ENCODE data around the genes KCTD14 and KCTD21.

- PRO-cap, result no peak
Measured at GRCh38 chr11:77096551-77096981, 6.1 kb upstream of the OMP start.

DNA sequence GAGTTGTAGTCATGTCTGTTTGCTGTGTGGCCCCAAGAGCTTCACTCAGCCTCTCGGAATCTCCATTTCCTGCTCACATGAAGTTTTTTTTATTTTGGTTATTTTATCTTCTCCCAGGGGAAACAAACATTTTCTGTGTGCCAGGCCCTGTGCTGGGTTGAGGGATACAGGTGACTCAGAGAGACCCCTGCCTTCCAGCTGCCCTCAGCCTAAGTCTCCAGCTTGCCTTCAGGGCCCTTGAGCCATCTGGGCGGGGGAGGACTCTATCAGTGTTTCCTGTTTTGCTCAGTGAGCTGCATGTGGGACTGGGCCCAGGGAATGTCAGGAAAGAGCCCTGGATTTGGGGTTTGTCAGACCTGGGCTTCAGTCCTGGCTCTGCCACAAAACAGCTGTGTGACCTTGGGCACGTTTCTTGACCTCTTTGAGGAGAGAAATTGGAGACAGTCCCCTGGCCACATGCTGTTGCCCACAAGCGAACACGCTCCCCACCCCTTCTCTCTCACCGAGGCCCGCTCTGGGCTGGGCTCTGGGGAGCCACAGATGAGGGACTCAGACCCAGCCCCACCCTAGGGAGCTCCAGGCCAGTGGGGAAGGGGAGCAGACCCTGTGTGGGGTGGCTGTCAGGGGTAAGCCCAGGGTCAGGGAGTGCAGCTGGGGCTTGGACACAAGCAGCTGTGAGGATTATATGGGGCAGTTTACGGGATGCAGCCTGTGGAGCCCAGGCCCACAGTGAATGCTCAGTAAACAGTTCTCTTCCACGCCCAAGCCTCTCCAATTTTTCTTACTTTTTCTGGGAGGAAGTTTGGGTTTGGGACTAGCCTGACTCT lies 12.2 kb downstream of the MYO7A start:
- PRO-cap, result no peak

DNA sequence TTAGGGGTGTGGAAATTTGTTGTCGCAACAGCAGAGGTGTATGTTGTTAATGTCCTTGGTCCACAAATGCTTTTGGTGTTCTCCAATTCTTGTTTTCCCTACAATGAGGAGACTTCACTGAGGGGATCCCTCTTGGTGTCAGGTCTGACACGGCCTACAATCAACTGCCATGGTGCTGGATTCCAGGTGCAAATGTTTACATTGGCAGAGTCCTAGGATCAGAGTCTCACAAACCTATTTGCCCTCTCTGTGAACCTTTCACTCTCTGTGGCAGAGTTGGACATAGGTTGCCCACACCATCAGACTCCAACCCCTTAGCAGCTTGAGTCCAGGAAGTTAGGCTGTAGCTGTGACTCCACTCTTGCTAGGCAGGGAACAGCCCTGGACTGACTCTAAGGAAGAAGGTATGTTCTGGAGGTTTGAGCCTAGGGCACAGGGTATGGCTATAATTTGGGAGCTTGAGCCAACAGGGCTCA lies 48.6 kb downstream of the GDPD4 start:
- PRO-cap, result no peak

DNA sequence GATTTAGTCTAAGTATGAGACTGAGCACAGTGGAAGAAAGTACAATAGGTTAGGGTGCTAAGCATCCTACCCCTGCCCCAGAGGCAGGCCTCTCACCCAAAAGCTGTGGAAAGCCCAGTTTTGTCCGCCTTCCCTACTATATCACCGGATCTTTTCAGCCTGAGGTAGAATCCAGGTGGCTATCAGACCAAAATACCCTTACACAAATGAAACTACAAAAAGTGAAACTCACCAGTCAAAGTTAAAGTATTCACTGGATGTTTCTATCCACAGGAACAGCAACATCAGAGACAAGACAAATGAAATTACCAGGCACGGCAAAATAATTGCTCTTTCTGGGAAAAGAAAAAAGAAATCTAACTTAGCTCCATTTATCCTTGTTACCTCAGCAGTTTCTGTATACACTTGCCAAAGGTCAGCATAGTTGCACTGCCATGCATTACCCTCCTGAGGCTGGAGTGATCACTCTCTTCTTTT lies 16.6 kb downstream of the GDPD4 start:
- PRO-cap, result no peak

GRCh38 chr11:77475134-77475700 lies 1.3 kb upstream of the PAK1 start:
- PRO-cap, result no peak

GRCh38 chr11:77622255-77622716 lies 15.3 kb downstream of the CLNS1A start:
- PRO-cap, result no peak

DNA sequence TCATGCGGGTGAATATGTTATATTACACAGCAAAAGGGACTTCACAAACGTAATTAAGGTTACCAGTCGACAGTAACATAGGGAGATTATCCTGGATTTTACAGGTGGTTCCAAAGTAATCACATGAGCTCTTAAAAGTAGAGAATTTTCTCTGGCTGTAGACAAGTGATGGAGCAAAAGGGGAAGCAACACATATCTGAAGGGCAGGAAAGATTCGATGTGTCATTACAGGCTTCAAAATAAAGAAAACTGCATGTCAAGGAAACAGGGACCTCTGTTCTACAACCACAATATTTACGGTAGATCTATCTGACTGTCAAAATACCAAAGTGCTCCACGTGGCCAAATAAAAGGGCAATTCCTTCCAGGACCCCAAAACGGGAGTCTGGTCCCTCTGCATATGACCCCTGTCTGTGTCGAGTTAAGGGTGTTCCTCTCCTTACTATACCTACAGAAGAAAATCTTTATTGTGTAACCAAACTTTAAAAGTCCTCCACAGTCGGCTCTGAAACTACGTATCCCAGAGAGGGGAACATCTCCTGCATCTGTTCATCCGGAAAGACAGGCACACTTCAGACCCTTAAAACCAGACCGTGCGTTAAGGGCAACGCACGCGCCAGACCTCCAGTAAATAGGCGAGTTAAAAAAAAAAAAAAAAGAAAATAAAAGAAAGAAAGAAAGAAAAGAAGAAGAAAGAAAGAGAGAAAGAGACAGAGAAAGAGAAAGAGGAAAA lies 826 bp downstream of the CLNS1A start:
- PRO-cap, result no peak

DNA sequence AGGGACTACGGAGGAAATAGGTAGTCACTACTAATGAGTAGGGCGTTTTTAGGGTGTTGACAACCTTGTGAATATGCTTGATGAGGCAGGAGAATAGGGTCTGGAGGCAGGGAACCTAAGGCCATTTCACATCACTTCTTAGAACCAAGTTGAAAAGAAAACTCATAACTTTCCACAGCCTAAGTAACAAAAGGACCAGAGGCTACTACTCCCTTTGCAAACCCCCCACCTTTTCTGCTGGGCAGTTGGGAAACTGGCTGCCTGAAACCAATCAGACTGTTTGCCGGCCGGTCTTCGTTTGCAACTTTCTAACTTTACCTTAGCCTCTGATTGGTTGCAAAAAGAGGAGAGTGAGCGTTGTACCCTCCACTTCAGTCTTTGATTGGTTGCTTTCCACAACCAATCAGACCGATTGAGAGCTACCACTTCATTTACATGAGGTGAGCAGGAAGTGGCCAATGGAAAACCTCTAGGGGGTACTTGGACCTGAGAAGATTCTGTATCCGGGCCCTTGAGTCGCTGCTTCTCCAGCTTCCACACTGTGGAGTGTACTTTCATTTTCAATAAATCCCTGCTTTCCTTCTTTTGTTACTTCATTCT lies 18.7 kb upstream of the CLNS1A start:
- PRO-cap, result no peak

DNA sequence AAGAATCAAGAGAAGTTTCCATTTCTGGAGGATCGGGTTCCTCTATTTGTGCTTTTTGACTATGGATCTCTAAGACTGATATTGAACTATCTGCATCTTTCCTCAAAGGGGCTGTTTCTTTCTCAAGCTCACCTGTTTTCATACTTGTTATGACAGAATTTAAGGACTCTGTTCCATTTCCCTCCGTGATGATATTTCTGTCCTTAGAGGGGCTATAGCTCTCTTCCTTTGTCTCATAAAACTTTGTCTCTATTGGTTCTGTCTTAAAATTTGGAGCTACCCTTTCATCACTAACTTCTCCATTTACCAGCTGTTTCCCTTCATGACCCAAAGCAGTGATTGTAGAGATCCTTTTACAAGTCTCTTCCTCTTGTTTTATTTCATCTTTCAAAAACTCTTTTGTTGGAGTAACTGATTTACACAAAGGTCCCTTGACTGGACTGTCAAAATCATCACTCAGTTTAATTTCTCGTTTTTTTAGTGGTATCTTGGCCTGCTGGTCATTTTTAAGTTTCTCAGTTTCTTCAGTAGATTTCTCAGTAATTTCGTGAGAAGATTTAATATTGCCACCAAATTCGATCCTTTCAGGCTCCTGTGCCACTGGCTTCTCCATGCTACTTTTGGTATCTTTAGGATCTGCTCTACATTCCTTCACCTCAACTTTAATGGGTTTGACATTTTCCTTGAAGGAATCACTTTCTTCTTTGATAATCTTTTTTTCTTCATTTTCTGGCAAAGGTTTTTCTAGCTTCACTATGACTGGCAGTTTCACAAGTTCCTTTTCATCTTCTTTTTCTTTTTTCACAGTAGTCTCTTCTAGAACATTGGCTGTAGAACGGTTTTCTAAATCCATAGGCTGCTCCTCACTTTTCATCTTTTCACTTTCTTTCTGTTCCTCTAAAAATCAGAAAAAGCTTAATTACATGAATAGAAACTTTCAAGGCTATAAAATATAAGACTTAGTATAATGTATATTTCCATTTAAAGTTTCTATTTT lies 64.3 kb upstream of the CLNS1A start:
- PRO-cap, result no peak

DNA sequence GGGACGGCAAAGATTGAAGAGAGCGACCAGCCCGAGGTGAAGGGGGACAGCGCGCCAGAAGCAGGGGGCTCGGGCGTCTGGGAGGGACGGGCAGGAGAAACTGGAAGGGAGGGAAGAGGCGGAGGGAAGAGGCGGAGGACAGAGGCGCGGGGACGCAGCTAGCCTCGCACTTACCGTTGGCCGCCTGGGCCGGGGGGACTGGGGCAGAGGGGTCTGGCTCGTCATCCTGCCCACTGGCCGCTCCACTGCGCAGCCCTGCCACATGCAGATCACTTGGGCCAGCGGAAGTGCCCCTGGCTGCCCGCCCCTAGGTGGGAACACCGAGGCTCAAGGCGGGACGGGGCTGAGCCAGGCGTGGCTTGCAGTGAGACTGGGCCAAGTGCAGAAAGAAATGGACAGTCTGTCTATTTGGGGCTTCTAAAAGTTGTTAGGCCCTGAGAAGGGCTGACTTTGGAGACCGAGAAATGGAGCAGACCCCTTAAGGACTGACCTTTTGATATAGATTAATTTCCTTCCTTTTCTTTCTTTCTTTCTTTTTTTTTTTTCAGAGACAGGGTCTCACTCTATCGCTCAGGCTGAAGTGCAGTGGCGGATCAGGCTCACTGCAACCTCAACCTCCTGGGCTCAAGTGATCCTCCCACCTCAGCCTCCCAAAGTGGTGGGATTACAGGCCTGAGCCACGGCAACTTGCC lies at the start of gene KCTD14:
TSS of gene KCTD14 (minus strand) at position 291 of the 692 bp plus-strand sequence.
- PRO-cap, result no peak

GRCh38 chr11:78078454-78078852 lies 1.2 kb downstream of the NDUFC2 start:
- PRO-cap, result no peak

DNA sequence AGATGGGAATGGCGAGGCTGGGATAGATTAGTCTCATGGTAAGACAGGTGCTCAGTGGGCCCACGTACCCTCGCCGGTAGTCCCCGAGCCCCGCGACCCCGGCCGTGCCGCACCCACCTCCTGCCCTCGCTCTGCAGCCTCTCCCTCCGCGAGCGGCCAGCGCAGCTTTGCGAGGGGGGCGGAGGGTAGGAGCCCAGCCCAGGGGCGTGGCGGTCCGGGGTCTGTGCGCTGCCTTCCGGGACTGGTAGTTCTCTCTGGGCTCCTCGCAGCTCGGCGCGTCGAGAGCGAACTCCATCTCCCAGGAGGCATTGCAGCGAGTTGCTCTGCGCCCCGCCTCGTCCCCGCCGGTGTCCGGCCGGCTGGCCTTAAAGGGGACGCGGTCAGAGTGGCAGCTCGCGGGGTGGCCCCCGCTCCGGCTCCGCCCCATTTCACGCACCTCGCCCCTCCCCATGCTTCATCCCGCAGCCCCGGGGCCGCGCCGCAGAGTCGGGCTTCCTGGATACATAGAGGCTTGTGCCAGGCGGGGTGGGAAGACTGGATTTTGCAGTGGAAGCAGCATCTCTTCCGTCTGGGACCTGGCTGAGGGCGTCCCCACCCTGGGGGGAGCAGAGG lies at the start of gene KCTD21:
TSS of gene KCTD21 (minus strand) at position 171 of the 612 bp plus-strand sequence.
- PRO-cap, result bidirectional peak, plus-strand start at position 464 of the sequence, minus-strand start at position 169 of the sequence

GRCh38 chr11:78220930-78221267 lies 32.2 kb downstream of the USP35 start:
- PRO-cap, result no peak

DNA sequence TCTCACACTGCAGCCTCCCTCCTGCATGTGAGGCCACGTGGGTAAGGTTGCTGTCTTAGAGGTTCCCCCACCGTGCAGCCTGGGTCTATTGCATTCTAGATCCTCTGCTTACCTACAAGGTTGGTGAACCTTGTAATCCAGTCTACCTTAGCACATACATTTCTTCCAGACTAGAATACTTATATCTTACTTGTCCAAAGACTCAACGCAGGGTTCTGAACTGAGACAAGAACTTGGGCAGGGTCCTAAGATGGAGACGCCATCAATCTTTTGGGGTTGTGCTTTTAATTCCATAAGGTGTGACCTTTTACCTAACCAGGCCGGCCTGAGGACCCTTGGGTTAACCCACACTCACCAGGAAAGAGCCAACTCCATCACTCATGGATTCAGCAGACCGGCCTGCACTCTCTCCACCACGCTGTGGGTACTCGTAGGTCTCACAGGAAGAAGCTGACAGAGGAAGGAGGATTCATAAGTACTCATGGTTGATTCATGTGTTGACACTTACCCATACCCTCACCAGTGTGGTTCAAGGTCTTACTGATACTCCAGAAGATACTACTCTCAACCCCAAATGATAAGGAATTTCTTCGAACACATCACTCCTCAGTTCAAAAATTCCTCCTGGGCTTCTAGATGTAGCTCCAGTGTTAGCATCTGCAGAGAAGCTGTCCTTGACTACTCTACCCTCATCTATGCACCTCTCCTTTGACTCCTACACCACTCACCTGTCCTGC lies 36.2 kb downstream of the USP35 start:
- PRO-cap, result no peak

- PRO-cap, result no peak
Measured at GRCh38 chr11:78230428-78230870, 41.7 kb downstream of the USP35 start.

GRCh38 chr11:78290124-78290775 lies 101.5 kb downstream of the USP35 start:
- PRO-cap, result no peak

DNA sequence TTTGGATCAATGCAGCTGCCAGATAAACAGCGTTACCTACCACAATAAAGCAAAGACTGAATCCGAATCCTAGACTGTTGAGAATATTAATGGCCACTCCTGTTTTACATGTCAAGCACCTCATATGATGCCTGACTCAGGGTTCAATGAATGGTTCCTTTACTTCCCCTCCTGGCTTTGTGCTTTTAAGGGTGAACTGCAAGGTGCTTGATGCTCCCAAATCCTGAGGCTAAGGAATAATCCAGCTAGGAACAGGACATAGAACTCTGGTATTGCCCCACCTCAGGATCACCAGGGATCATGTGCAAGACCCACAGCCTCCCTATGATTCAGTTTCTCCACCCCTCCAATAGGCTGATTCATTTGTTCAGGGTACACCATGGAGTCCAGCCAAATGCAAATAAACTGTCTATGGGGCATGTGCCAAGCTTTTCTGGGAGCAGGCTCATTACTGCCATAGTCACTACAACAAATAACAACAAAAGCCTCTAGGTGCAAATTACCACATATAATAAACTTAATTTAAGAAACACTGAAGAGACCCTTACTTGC lies 104.3 kb downstream of the GAB2 start:
- PRO-cap, result no peak

DNA sequence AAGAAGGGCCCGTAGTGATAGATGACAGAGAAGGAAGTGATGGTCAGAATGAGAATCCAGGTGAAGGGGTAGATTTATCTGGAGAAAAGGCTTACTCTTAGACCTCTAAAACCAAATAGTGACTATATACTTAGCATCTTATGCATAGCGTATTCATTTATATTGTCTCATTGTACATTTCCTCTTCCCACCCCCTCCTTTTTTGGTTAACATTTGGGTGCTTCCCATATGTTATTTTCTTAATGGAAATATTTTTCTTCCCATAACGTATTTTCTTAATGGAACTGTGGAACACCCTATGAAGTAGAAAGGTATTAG lies 87.1 kb downstream of the GAB2 start:
- PRO-cap, result no peak

DNA sequence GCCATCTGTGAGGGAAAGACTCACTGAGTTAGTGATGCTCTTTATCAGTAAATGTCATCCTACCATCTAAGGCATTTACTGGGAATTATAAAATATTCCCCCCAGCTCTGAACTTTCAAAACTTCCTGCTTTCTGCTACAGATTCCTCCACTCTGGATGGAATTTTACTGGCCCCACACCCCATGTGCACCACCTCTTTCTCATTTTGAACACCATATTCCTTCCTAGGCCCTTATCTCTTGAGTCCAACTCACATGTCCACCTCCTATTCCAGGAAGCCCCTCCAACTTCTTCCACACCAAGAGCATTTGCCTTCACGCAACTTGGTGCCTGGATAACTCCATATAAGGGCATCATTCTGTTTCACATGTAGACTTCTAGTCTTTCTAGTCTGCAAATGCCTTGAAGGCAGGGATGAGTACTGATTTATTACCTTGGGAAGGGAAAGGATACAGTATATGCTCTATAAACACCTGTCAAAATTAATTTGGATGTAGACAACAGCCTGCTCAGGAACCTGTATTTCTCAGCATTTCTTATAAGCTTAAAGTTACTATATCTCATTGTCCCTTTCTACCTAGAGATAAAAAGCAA lies 17.5 kb downstream of the GAB2 start:
- PRO-cap, result no peak

GRCh38 chr11:79548383-79548666 lies 107.5 kb upstream of the TENM4 start:
- PRO-cap, result no peak